Cardiac ventricle fibroblast (primary cell): ENCODE measurements around the gene PINK1.

DNA sequence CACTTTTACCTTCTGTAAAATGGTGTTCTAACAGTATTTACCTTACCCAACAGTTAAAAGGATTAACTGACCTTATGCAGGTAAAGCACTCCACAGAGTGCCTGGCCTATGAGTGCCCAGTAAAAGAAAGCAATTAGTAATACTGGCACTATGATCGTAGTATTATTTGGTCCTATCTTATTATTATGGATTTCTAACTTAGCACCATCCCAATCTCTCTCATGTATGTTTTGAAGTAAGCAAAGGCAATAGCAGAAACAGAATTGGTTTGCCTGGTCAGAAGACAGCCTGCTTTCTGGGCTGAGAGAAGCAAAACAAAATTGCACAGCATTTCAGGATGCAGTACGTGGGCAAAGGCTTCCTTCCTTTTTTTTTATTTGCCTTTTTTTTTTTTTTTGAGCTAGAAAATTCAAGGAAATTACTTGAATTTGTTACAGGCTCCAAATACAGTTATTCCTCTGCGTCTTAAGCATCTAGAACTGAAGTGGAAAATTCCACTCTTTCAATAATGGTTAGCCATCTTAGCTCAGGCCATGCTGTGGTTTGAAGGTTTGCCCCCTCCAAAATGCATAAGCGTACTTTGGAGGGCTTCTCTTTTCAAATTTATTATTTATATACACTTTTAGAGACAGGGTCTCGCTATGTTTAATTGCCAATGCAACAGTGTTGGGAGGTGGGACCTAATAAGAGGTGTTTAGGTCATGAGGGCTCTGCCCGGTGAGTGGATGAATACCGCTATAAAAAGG is 8.8 kb downstream of the CDA start:
- RAMPAGE, long total RNA = no peak

DNA sequence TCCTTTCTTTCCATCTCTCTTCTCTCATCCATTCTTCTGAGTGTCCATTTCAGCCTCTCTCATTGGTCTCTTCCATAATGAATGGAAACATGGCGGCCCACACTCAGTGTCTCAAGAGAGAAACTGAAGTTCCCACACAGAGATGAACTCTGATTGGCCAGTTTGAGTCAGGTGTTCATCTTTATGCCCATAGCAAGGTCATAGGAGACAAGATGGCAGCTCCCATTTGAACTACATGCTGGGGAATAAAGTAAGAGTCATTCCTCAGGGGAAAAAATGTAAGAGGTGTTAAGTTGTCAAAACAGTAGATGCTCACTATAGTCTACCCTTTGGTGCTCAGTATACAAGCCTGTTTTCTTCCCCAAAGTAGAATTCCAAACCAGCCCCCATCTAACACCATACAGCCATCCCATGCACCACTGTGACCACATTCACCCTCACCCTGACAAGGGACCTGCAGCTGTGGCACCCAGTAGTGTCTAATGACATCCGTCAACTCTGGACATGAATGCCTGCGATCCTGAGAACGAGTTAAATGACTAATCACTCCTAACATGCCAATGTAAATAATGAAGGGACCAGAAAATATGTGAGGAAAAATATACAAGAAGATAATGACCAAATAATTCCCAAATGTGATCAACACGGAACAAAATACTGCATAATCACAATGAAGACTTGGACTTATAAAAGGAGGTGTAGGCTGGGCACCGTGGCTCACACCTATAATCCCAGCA is 12.4 kb downstream of the CDA start:
- RAMPAGE, long total RNA = no peak

- RAMPAGE, long total RNA = no peak
Observed at GRCh38 chr1:20632698-20633622, at the start of gene PINK1. PINK1 (plus strand) TSS chr1:20633458.

GRCh38 chr1:20644300-20644909 is 11.1 kb downstream of the PINK1 start:
- RAMPAGE, long total RNA = no peak

- RAMPAGE, long total RNA = no peak
Observed at GRCh38 chr1:20787622-20787911, 460 bp upstream of the HP1BP3 start.

DNA sequence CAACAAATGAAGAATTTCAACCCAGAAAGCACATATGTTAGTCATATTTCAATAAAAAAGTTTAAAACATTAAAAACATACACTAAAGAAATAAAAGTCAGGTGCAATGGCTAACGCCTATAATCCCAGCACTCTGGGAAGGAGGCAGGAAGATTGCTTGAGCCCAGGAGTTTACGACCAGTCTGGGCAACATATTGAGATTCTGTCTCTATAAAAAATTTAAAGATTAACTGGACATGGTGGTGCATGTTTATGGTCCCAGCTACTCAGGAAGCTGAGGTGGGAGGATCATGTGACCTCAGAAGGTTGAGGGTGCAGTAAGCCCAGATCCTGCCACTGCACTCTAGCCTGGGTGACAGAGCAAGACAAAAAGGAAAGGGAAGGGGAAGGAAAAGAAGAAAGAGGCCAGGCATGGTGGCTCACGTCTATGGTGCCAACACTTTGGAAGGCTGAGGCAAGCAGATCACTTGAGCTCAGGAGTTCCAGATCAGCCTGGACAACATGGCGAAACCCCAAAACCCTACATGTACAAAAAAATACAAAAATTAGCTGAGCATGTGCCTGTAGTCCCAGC is 88.5 kb upstream of the HP1BP3 start:
- RAMPAGE, long total RNA = no peak

DNA sequence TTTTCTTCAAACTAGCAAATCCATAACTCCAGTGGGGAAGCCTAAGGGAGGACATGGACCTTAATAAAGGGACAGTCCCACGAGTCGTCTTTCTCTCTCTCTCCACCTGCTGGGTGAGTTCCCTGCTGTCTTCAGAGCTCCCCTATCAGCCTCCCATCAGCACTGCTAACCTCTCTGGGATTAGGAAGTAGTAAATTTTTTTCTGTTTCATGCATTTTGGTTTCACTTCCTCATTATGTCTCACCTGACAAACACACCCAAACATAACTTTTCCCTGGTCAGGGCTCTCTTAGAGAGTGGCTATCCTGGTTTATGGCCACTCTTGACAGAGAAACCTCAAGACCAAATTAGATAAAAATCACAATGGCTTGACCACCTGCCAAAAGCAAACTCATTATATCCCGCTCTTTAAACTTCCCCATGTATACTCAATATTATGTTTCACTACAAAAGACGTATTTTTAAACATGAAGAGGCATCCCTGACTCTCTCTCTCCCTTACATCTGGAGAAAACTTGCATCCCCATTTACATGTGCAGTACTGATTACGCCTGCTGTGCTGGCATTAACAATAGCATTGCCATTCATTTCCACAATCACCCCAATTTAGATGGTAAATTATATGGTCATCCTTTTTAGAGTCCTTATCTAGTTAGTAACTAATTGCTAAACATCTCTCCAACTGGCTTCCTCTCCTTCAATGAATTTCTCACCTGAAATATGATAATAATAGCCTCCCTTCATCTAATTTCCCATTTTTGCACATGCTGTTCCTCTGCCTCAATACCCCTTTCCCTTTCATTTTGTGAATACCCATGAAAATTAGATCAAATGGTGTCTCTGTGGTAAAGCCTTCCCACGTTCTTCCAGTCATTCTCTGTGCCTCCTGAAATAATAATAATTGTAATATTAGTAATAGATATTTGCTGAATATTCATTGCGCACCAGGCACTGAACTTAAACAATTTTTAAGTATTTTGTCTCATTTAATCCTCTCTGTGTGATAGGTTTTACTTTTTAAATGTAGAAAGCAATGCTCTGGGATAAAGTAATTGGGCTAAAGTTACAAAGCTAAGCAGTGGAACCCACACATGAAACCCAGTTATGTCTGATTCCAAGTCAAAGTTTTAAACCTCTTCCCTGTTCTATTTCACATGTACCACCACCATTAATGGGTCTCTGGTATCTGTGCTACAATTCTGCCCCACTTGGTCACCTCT is 178.2 kb upstream of the HP1BP3 start:
- RAMPAGE, long total RNA = no peak

DNA sequence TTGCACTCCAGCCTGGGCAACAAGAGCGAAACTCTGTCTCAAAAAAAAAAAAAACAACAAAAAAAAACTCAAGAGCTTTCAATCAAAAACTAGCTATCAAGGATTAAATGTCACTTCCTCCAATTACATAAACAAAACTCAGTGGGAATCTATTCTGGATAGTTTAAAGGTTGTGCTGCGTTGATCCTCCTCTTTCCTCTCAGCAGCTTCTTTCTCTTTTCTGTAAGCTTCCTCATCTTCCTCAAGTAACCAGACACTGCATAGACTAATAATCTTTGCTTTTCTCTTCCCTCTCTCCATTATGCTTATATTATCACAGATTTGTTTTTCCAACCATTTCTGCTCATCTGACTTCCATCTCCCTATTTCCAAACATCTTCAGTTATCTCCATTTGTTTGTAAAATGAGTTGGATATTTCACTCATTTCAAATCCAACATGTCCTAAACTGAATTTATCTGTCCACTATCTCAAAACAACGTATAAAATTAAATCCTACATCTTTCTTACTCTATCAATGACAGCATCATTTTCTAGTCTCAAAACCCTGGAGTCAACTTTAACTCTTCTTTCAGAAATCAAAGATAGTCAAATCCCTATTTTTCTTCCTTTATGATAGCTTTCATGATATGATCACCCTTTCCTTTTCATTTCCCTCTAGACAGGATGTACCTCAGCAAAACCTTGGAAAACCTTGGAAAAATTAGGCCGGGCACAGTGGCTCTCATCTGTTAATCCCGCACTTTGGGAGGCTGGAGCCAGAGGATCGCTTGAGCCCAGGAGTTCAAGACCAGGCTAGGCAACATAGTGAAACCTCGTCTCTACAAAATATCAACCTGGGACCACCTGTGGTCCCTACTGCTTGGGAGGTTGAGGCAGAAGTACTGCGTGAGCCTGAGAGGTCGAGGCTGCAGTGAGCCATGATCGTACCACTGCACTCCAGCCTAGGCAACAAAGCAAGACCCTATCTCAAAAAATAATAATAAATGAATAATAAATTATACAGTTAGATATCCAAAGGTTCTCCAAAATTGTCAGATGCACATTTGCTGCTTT is 20.3 kb downstream of the EIF4G3 start:
- RAMPAGE, long total RNA = no peak

DNA sequence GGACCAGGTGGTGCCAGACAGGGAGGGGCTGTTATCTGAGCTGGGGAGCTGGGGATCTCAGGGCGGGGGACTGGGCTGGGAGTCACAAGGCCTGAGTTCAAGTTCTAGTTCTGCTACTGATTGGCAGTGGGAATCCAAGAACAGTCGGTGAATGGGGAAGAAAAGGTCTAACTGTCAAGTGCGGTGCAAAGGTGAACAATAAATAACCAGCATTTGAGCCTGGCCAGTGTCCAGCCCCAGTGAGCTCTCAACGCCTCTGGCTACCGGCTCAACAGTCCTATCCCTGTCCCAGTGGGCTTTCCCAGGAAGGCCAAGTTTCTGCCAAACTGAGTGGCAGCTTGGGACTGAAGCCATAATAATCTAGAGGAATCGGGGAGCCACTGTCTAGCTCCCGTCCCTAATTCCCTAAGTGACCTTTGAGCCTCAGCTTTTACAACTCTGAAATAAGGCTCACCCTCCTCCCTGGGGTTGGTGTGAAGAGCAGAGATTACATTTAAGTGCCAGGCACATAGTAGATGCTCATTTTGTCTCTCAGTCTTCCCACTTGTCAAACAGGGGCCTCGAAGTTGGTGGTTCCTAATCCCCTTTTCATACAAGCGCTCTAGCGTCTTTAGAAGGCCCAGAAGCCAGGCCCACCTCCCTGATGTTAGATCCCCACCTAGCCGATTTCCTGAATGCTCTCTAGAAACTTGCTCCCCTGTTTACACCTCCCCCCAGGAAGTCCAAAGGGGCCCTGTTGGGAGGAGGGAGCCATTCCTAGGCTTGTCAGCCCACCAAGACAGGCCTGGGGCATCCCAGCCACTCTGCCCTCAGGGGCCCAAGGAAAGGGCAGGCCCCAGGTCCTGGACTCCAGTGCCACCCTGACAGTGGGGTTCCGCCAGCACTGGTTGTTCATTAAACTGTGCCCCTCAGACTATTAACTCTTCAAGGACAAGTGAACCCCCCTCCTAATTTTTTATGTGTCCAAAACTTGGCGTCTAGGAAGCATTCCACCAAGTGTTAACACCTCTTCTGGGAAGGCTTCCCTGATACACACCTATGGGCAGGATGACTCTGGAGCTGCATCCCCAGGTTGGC is 49.1 kb upstream of the ECE1 start:
- RAMPAGE, long total RNA = no peak

DNA sequence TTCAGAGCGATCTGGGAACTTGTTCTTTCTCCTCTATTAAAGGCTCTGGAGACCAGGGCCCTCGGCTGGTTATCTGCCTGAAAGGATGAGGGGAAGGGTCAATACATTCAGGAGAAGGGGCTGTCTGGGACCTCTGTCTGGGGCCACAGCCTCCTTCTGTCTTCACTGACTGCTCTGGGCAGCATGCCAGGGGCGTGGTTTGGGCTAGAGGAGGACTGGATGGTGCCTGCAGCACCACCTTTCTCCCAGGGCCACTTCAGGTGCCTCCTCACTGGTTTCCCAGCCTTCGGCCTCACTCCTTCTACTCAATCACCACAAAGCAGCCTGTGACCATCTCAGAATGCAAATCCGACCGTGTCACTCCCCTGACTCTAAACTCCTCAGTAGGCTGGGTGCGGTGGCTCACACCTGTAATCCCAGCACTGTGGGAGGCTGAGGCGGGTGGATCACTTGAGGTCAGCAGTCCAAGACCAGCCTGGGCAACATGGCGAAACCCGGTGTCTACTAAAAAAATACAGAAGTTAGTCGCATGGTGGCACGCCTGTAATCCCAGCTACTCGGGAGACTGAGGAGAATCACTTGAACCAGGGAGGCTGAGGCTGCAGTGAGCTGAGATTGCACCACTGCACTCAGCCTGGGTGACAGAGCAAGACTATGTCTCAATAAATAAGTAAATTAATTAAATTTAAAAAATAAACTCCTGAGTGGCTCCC is 50.1 kb upstream of the ECE1 start:
- RAMPAGE, long total RNA = no peak

DNA sequence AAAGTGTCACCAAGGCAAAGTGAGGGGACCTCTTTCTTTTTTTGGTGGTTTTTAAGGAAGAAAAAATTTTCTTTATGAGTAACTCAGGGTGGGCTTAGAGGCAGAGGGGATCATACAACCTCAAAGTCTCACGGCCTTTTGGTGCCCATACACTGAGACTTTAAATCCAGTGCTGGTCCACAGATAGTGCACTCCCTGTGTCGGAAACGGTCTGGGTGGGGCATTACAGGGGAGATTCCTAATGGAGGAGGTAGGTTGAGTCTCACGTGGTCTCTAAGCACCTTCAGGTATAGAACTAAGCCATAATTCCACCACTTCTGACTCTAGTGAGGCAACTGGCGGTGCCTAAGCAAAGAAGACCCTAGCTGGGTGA is 53.5 kb upstream of the ECE1 start:
- RAMPAGE, long total RNA = no peak

DNA sequence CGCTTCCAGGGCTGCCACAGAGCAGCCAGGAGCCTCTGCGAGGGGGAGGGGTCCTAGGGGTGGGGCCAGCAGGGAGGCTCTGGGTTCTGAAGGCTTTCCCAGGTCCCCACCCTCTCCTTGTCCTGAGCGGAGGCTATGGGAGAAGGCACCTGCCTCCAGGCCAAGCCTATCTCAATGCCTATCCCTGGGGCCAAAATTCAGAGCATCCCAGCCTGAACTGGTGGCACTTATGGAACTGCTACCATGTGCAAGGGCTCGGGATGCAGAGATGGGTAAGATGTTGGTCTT is 38.9 kb downstream of the ALPL start:
- RAMPAGE, long total RNA = no peak

GRCh38 chr1:21586872-21587316 is 77.7 kb downstream of the ALPL start:
- RAMPAGE, long total RNA = no peak

DNA sequence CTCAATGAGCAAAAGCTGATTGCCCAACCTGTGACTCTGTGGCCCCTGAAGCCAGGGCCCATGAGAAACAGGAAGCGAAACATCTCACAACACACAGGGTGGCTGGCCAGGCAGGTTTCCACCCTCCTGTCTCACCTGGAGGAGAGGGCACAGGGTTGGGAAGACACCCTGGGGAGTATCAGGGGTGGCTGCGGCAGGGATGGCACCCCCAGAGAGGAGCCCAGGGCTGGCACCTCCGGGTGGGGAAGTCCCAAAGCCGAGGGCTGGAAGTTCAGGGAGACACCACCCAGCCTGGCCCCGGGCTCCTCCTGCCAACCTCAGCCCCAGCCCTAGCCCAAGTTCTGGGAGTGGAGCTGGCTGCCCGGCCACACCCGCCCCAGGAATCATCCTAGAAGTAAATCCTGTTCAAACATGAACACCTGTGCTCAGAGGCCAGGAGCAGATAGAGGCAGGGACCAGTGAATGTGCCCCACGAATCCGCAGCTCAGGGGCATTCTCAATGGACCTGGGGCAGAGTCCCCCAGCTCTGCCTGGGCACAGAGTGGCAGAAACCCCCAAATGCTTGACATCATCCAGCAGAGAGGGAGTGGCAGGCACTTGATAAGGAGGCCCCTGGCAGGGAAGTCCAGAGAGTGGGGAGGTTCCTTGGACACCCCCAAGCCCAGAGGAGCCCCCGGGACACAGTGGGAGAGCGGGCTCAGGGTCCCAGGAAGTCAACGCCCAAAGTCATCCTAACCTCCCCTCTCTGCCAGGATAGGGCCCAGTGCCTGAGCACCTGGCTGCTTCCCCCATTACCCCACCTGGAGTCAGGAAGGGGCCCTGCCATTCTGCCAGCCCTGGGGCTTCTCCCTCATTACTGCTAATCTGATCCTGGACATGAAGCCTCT is 54.4 kb downstream of the RAP1GAP start:
- RAMPAGE, long total RNA = no peak

DNA sequence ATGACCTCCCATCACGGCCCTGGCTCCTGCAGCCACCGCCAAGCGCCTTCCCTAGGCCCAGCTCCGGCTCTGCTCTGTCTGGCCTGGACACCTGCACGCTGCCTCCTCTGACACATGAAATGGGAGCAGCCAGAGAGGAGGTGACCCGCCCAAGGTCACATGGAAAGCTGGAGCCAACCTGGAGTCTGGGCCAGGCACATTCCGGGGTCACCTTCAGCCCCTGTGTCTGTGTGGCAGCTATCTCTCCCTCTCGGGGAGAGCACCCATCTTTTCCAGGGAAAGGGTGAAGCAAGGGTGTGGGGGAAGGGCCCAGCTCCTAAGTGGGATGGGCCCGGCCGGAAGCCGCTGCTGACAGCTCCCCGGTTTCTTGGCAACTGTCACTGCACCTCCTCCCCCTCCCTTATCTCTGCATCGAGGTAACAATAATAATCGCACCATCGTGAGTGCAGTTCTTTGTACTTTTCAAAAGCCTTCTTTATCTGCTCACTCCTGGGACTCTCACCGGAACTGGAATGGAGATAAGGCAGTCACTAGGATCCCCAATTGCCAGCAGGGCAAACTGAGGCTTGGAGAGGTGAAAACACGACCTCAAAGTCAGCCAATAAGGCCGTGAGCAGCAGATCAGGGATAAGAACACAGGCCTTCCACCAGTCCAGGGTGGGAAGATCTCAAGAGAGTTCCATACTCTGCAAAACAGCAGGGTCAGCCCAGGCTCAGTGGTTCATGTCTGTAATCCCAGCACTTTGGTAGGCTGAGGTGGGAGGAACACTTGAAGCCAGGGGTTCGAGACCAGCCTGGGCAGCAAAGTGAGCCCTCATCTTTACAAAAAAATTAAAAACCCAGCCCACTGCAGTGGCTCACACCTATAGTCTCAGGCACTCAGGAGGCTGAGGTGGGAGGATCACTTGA is 37.0 kb downstream of the RAP1GAP start:
- RAMPAGE, long total RNA = no peak

- RAMPAGE, long total RNA = no peak
Observed at GRCh38 chr1:21725813-21726843, 56.8 kb downstream of the USP48 start.

DNA sequence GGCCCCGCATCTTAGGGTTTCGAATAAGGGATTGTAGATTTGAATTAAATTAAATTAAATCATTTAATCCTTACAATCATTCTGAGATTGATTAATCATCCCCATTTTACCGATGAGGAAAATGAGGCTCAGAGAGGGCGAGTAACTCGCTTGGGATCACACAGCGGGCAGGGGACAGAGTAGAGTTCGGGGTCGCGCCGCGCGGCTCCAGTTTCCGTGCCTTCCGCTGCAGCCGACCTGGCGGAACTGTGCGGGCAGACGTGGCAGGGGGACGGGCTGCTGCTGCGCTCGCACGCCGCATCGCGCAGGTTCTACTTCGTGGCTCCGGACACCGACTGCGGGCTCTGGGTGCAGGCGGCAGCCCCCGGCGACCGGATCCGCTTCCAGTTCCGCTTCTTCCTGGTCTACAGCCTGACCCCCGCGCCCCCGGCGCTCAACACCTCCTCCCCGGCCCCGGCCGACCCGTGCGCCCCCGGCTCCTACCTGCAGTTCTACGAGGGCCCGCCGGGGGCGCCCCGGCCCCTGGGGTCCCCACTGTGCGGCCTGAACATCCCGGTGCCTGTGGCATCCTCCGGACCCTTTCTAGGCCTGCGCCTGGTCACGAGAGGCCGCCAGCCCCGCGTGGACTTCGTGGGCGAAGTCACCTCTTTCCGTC is 2.2 kb downstream of the LDLRAD2 start:
- RAMPAGE, long total RNA = no peak

GRCh38 chr1:21864086-21864403 is 52.0 kb downstream of the LDLRAD2 start:
- RAMPAGE, long total RNA = no peak

DNA sequence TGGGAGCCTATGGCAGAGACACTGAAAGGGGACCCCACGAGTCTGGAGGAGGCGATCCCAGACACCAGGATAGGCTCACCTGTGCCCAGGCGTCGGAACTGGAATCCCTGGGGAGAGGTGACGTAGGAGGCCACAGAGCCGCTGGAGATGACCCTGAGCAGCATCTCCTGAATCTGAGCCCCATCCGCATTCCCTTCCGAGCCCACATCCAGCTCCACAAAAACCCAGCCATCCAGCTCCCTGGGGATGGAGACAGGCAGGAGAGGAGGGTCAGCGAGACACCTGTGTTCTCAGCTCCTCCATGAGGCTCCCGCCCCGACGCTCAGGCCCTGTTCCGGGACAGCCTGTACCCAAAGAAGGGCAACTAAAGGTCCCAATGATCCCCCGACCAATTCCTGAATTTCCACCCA is 47.2 kb downstream of the HSPG2 start:
- RAMPAGE, long total RNA = no peak

DNA sequence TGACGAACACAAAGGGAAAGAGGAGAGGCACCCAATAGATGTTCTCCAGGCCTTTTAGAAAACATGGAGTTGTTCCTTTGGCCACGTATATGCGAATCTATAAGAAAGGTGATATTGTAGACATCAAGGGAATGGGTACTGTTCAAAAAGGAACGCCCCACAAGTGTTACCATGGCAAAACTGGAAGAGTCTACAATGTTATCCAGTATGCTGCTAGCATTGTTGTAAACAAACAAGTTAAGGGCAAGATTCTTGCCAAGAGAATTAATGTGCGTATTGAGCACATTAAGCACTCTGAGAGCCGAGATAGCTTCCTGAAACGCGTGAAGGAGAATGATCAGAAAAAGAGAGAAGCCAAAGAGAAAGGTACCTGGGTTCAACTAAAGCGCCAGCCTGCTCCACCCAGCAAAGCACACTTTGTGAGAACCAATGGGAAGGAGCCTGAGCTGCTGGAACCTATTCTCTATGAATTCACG is 29.0 kb downstream of the HSPG2 start:
- RAMPAGE, long total RNA = no peak